ENCODE measurements around a stretch of chr7.

- PRO-cap: no peak
- RAMPAGE, long total RNA, 2 experiments: no peak in any of the 2 experiments
Observed at GRCh38 chr7:65745602-65746026, 127.3 kb upstream of the VKORC1L1 start.

DNA sequence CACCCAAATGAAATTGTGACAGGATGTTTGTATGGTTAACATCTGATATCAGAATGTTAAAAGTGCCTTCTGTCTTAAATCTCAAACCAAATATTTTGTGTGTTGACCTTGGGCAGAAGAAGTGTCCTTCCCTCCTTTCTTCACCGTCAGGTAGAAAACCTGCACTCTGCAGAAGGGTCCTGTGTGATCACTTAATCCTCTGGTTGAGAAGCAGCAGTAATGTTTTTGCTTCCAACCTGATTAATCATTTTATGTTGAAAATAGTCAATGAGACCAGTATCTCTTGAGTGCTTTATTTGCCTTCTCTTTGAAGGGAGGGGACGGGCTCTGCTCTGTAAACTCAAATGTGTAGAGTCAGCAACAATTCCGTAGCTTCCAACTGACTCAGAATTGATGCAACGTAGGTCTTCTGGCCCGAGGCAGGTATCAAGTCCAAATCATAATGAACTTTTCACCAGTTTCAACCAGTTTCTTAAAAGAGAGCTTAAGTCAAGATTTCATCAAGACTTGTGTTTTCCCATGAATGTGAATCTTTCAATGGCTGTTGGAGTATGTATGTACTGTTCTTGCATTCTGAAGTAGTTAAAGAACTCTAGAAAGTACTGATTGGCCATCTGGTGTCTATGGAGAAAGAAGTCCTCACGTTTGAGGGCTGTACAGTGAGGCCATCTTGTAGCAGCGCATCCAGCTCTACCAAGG is 26.3 kb downstream of the GUSB start:
- PRO-cap: no peak
- RAMPAGE, long total RNA, 2 experiments: no peak in any of the 2 experiments

DNA sequence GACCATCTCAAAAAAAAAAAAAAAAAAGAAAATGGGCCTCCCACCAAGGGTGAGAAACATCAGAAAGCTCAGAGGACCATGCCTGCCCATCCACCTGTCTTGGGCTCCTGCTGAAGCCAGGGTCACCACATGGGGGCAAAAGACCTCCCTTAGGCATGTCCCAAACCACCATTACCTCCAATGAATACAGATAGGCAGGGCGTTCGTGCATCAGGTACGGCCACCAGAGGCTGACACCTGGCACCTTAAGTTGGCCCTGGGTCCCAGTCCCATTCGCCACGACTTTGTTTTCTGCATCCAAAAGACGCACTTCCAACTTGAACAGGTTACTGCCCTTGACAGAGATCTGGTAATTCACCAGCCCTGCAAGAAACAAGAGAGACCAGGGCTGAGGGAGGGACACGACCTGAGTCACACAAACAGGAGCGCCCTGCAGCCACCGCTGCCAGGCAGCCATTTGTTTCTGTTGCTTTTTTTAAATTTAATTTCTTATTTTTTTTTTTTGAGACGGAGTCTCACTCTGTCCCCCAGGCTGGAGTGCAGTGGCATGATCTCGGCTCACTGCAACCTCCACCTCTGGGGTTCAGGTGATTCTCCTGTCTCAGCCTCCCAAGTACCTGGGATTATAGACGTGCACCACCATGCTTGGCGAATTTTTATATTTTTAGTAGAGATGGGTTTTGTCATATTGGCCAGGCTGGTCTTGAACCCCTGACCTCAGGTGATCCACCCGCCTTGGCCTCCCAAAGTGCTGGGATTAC is 6.0 kb downstream of the GUSB start:
- PRO-cap: no peak
- RAMPAGE, long total RNA, 2 experiments: no peak in any of the 2 experiments

- PRO-cap: bidirectional peak, plus-strand start at chr7:66100335, minus-strand start at chr7:66100167
- RAMPAGE, long total RNA, 2 experiments: no peak in any of the 2 experiments
Observed at GRCh38 chr7:66099395-66100667, 14.8 kb upstream of the CRCP start.

DNA sequence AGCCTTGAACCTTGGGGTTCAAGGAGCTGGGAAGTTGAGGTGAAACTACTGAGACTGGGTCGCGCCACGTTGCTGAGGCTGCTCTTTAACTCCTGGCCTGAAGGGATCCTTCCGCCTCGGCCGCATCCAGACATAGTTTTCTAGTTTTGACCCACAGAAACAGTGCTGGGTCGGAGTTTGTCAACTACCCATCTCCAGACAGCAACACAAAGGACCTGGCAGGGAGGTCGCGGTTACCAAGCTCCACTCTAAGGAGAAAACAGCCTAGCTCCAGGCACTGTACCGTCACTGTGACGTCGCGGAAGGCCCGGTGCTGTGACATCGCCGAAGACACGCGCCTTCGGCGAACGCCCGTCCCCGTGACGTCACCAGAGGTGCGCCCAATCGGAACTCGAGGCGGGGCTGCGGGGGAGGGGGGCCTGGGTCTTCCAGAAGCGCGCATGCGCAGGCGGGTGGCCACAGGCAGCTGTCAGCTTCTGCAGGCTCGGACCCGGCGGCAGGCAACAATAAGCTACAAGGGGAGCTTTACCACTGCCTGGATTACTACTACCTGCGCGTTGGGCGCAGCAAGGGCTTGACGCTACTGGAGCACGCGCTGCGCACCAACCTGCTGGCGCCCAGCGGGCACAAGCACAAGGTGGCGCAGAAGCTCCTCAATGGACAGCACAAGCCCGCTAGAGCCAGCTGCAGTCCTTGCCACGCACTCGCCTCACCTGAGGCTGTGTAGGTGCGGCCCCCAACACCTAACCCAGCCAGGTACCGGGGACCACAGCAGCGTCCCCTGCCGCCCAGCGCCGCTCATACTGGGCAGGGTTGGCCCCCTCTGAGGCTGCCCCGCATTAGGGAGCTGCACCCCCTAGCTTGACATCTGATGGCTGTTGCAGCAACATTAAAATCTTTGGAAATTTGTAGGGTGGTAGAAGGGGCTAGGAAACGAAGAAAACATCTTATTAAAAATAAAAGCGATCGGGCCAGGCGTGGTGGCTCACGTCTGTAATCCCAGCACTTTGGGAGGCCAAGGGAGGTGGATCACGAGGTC is 208.4 kb downstream of the TPST1 start:
- PRO-cap: bidirectional peak, plus-strand start at position 431 of the sequence, minus-strand start at position 292 of the sequence
- RAMPAGE, long total RNA, 2 experiments: no peak in any of the 2 experiments

DNA sequence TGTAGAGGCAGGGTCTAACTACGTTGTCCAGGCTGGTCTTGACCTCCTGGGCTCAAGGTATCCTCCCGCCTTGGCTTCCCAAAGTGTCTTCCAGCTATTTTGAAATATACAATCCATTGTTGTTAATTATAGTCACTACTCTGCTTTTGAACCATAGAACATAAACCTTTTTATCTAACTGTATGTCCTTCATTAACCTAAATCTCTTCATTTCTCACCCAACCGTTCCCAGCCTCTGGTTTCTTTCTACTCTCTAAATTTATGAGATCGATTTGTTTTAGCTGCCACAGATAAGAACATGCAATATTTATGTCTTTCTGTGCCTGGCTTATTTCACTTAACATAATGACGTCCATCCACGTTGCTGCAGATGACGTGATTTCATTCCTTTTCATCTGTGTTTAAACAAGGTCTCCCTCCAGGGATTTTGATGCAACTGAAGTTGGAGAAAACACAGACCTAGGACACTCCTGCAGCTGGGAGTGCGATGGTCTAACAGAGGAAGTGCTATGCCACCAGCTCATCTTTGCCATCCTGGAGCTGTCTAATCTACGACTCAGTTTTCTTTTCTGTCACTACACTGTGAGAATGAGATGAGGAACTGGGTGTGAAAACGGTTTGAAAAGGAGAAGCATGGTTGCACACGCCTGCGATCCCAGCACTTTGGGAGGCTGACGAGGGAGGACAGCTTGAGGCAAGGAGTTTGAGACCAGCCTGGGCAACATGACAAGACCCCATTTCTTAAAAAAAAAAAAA is 1.6 kb upstream of the KCTD7 start:
- PRO-cap: unidirectional peak, plus-strand start at position 462 of the sequence
- RAMPAGE, long total RNA, 2 experiments: no peak in any of the 2 experiments

- PRO-cap: no peak
- RAMPAGE, long total RNA, 2 experiments: no peak in any of the 2 experiments
Observed at GRCh38 chr7:66635706-66636276, 7.1 kb downstream of the KCTD7 start.

DNA sequence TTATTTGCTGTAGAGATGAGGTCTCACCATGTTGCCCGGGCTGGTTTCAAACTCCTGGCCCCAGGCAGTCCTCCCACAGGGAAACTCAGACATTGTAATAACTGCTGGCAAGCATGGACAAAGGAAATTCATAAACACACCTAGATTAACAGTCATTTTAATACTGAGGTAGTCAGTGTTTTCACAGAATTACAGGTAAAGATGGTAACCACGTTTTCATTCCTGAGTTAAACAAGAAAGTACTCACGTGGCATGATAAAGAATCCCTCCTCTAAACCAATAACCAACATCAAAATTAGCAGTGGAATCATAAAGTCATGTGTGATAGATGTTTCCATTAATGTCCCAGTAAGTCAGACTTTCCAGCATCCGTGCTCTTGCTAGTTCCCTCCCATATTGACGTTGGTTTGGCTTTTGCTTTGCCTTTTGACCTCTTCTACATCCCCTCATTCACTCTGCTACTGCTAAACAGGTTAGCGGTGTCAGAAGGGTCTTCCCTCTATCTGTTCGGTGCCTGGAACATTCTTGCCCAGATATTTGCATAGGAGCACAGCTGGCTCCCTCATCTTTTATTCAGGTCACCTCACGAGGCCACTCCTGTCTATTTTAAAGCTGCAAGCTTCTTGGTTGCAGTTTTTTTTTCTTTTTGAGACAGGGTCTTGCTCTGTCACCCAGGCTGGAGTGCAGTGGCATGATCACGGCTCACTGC is 50.2 kb downstream of the KCTD7 start:
- PRO-cap: no peak
- RAMPAGE, long total RNA, 2 experiments: no peak in any of the 2 experiments

DNA sequence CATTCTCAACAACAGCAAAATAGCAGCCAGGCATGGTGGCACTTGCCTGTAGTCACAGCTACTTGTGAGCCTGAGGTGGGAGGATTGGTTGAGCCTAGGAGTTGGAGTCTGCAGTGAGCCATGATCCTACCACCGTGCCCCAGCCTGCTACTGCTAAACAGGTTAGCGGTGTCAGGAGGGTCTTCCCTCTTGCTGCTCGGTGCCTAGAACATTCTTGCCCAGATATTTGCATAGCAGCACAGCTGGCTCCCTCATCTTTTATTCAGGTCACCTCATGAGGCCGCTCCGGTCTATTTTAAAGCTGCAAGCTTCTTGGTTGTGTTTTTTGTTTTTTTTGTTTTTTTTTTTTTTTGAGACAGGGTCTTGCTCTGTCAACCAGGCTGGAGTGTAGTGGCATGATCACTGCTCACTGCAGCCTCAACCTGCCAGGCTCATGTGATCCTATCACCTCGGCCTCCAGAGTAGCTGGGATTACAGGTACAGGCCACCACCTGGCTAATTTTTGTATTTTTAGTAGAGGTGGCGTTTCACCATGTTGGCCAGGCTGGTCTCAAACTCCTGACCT is 2.8 kb upstream of the RABGEF1 start:
- PRO-cap: no peak
- RAMPAGE, long total RNA, 2 experiments: no peak in any of the 2 experiments

- PRO-cap: no peak
- RAMPAGE, long total RNA, 2 experiments: no peak in any of the 2 experiments
Observed at GRCh38 chr7:66789617-66789970, 49.1 kb downstream of the RABGEF1 start.

DNA sequence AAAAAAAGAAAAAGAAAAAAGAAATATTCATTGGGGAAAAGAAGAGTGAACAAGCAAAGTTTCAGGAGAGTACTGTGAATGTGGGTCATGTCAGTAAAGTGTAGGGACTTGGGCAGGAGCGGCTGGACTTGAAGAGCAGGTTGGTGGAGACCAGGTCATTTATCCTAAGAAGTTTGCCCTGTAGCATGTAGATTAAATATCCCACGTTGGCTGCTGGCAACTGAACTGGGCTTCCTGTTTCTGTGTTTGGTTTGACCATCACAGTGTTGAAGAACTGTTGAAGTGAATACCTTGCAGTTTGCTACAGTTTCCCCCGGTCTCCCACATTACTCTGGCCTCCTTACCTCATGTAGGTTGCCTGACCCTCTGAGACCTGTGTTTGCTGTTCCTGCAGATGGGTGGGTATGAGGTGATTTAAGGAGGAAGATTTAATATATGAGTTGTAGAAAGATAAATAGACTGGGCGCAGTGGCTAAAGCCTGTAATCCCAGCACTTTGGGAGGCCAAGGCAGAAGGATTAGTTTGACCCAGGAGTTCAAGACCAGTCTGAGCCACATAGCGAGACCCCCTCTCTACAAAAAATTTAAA is 32.7 kb upstream of the TMEM248 start:
- PRO-cap: no peak
- RAMPAGE, long total RNA, 2 experiments: no peak in any of the 2 experiments

- PRO-cap: no peak
- RAMPAGE, long total RNA, 2 experiments: no peak in any of the 2 experiments
Observed at GRCh38 chr7:67392550-67392962, 115.8 kb downstream of the SPDYE21 start.

- PRO-cap: no peak
- RAMPAGE, long total RNA, 2 experiments: no peak in any of the 2 experiments
Observed at GRCh38 chr7:69505796-69506295, 92.4 kb upstream of the AUTS2 start.

DNA sequence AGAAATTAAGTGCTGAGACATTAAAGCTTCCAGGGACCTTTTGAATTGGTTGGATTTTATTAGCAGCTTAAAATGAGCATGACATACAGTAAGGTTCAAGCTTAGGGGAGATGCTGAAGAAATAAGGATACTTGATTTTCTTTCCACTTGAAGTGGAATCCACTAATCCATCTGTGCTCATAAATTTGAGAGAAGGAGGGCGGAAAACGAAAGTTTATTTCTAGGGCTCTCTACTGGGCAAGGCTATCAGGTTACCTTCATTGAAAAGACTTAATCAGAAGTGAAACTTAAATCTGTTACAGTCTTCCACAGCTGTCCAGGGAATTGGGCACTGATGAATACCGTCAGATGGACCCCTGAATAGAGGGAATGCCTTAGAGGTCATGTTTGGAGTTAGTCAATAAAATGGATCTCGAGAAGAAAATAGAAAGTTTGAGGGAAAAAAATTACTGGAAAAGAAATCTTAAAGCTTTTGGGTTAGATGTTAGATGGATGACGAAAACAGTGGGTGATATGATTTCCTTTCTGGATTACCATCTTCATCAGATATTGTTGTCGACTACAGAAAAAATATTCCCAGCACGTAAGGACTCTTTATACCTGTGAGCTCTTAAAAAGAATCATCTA is 21.9 kb downstream of the AUTS2 start:
- PRO-cap: no peak
- RAMPAGE, long total RNA, 2 experiments: no peak in any of the 2 experiments

- PRO-cap: unidirectional peak, plus-strand start at chr7:69709082
- RAMPAGE, long total RNA, 2 experiments: no peak in any of the 2 experiments
Observed at GRCh38 chr7:69708835-69709422, 110.7 kb downstream of the AUTS2 start.

DNA sequence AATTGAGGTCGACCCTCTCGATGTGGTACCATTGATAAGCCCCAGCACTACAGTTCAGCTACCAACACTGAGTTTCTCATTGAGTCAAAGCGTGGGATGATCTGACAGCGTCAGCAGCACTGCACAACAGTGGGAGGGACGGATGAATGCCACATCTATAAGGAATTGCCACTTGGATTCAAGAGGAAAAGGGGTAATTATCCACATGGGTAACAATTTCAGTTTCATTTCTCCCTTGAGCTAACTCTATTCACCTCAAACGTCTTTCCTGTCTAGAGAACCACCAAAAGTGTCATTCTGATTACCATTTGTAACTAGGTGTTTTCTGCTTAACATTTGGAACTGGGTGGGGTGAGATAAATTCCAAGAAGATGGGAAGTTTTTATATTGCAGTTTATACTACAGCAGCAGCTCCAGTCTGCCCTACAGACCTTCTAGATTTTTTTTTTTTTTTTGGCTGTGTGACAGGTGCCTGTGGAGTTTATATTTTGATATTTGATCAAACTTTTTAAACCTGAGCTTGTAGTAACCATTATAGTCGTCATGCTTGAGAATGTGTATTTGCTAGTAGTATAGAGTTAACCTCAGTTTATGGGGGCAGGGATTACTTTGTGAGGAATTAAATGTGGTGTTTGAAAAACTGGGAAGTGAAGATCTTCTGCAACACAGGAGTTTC is 343.0 kb downstream of the AUTS2 start:
- PRO-cap: no peak
- RAMPAGE, long total RNA, 2 experiments: no peak in any of the 2 experiments

DNA sequence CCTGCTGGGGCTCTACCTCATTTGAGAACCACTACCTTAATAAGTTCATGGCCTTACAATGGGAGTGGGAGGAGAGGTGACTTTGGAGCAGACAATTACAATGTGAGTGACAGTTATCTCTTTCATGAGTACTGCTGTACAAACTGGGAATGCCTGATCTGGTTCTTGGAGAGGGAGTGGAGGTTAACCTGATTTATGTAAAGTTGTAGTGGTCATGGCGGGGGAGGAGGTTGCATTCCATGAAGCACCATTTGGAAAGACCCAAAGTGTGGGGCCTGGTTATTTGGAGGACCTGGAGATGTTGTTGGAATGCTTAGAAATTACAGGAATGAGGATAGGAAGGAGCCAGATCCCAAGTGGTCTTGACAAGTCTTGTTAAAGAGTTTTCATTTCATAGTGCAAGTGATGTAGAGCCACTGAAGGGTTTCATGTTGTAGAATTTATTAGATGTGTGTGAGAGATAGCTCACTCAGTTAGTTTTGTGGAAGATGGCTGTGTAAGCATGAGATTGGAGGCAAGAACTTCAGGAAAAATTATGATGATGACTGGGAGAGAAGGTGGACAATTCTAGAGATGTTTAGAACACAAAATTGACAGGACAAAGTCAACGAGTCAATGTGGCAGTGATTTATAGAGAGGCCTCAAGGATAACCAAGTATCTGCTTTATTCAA is 559.7 kb downstream of the AUTS2 start:
- PRO-cap: no peak
- RAMPAGE, long total RNA, 2 experiments: no peak in any of the 2 experiments

- PRO-cap: no peak
- RAMPAGE, long total RNA, 2 experiments: no peak in any of the 2 experiments
Observed at GRCh38 chr7:70599889-70600396, 532.0 kb upstream of the GALNT17 start.

DNA sequence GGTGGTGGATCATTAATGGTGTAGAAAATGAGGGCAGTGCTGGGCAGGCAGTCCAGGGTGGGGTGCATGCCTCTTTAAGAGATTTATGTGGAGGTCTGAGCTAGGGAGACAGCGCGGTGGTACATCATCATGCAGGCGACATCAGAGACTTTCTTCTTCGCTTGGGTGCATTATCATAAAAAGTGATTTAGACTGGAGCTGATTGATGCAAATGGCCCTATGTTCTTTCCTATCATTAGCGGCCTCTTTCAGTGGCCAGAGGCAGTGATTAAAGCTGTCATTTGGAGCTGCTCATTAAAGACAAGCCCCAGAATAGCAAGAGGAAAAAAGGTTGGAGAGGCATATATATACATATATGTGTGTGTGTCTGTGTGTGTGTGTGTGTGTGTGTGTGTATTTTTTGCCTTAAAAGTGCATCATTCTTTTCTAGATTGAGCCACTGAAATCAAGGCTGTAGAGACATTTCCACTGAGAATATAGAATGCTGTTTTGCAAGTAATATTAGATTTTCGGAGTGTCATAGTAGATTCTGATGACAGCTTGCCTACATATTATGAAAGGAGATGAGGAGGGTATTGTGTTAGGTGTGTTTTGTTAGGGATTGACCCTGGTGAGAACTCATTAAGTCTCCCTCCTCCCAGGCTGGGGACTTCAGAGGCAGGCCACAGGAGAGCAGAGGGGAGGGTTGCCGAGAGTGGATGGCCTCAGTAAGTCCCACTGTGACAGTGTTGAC is 518.9 kb upstream of the GALNT17 start:
- PRO-cap: no peak
- RAMPAGE, long total RNA, 2 experiments: no peak in any of the 2 experiments

- PRO-cap: no peak
- RAMPAGE, long total RNA, 2 experiments: no peak in any of the 2 experiments
Observed at GRCh38 chr7:70630683-70631357, 501.1 kb upstream of the GALNT17 start.

Measured in right atrium auricular region (tissue), 2 donors.